Measurements from ENCODE around the genes SETDB2 and TRIM13.

DNA sequence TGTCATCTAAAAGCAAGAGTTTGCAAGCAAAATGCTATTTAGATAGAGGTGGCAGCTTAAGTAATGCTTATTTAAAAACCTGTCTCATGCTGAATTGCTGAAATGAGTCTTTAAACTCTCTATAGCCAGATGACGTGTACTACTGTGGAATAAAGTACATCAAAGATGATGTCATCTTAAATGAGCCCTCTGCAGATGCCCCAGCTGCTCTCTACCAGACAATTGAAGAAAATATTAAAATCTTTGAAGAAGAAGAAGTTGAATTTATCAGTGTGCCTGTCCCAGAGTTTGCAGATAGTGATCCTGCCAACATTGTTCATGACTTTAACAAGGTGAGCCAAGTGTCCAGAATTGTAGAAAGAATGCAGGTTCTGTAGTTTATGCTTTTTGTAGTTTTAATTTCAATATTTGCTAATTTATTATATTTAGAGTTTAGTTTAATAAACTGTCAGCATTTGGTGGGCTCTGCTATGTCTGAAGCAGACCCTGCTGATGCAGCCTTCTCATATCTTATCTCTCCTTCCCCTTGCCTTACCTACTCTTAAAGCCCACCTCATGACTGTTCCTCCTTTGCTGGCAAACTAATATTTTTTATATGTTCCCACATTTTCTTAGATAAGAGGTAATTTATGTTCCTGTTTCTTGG lies 23.2 kb downstream of the ITM2B start:
- PRO-cap, 2 experiments: no peak in any of the 2 experiments

DNA sequence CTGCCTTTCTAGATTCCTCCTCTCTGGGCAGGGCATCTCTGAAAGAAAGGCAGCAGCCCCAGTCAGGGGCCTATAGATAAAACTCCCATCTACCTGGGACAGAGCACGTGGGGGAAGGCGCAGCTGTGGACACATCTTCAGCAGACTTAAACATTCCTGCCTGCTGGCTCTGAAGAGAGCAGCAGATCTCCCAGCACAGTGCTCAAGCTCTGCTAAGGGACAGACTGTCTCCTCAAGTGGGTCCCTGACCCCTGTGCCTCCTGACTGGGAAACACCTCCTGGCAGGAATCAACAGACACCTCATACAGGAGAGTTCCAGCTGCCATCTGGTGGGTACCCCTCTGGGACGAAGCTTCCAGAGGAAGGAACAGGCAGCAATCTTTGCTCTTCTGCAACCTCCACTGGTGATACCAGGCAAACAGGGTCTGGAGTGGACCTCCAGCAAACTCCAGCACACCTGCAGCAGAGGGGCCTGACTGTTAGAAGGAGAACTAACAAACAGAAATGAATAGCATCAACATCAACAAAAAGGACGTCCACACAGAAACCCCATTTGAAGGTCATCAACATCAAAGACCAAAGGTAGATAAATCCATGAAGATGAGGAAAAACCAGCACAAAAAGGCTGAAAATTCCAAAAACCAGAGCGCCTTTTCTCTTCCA lies 18.1 kb downstream of the LPAR6 start:
- PRO-cap, 2 experiments: no peak in any of the 2 experiments

GRCh38 chr13:48400729-48401323 lies 12.1 kb downstream of the LPAR6 start:
- PRO-cap, 2 experiments: no peak in any of the 2 experiments

DNA sequence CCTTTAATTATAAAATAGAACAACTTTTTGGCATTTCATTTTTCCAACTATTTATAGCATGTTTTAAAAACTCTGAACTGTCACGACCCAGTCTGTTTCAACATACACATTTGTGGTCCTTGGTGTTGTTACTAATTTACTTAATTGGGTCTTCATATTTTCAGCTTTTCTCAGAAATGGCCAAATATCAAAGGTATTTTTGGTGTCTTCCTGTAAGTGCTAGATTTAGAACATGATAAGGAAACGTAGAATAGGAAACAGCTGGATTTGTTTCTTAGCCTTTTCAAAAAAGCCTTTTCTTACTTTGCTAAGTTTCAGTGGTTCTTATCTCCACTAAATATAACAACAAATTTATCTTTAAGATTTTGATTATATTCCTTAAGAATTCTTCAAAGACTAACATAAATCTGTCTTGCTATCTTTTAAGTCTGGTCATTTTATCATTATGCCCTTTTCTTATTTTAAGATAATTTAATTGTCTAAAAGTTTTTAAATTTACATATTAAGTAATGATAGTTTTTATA lies 11.3 kb downstream of the LPAR6 start:
- PRO-cap, 2 experiments: no peak in any of the 2 experiments

GRCh38 chr13:48412267-48412589 lies 685 bp downstream of the LPAR6 start:
- PRO-cap, 2 experiments: no peak in any of the 2 experiments

DNA sequence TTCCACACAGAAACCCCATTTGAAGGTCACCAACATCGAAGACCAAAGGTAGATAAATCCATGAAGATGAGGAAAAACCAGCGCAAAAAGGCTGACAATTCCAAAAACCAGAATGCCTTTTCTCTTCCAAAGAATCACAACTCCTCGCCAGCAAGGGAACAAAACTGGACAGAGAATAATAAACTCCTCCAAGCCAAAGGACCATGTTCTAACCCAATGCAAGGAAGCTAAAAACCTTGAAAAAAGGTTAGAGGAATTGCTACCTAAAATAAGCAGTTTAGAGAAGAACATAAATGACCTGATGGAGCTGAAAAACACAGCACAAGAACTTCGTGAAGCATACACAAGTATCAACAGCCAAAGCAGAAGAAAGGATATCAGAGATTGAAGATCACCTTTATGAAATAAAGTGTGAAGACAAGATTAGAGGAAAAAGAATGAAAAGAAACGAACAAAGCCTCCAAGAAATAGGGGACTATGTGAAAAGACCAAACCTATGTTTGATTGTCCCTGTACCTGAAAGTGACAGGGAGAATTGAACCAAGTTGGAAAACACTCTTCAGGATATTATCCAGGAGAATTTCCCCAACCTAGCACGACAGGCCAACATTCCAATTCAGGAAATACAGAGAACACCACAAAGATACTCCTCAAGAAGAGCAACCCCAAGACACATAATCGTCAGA lies 4.6 kb upstream of the LPAR6 start:
- PRO-cap, 2 experiments: no peak in any of the 2 experiments

DNA sequence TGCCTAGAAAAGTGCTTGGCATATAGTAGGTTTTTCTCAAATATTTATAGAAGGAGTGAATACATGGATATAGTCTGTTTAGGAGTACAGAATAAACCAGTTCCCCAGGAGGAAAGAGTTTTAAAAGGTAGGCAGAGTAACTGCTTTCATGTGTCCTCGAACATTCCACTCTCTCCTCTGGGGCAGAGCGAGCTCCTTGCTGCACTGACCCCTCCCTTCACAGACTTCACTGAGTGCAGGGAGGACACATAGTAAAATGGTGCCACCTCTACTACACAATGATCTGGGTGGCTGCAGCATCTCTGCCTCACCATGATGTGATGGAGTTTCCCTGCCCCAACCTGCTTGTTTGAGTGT lies 44.1 kb upstream of the RCBTB2 start:
- PRO-cap, 2 experiments: no peak in any of the 2 experiments

GRCh38 chr13:48625912-48626404 lies 27.8 kb upstream of the CYSLTR2 start:
- PRO-cap, 2 experiments: peak in 2 of 2 experiments; most common plus-strand start chr13:48626300 (in 2)

- PRO-cap, 2 experiments: peak in 2 of 2 experiments; most common plus-strand start chr13:48782578 (in 2)
Observed at GRCh38 chr13:48782528-48782868, 128.8 kb downstream of the CYSLTR2 start.

- PRO-cap, 2 experiments: peak in 1 of 2 experiments; most common minus-strand start chr13:48783251 (in 1)
Observed at GRCh38 chr13:48783021-48783890, 129.5 kb downstream of the CYSLTR2 start.

GRCh38 chr13:49098028-49098863 lies 121.9 kb upstream of the MLNR start:
- PRO-cap, 2 experiments: no peak in any of the 2 experiments

DNA sequence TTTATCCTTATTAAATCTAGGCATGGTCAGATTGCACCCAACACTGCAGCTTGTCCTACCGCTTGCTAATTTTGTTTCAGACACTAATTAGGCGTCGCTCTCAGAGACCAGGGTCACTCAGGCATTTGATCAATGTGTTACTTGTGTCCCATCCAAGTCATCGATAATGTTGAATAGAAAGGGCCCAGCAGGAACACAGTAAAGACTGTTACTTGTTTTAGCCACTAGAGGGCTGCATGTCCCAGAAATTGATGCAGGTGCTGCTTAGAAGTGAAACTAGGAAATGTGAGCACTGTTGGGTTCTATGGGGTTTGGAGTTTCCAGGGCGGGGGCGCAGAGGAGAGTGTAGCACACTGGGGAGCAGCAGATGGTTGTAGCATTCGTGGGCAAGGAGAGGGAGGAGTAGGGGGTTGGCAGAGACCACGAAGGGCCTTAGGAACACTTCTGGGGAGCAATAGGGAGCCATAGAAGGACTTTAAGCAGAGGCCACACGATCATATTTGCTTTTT lies 53.4 kb downstream of the CDADC1 start:
- PRO-cap, 2 experiments: no peak in any of the 2 experiments

- PRO-cap, 2 experiments: no peak in any of the 2 experiments
Observed at GRCh38 chr13:49308613-49309480, 61.1 kb downstream of the CDADC1 start.

GRCh38 chr13:49397281-49397682 lies 46.6 kb downstream of the CAB39L start:
- PRO-cap, 2 experiments: no peak in any of the 2 experiments

DNA sequence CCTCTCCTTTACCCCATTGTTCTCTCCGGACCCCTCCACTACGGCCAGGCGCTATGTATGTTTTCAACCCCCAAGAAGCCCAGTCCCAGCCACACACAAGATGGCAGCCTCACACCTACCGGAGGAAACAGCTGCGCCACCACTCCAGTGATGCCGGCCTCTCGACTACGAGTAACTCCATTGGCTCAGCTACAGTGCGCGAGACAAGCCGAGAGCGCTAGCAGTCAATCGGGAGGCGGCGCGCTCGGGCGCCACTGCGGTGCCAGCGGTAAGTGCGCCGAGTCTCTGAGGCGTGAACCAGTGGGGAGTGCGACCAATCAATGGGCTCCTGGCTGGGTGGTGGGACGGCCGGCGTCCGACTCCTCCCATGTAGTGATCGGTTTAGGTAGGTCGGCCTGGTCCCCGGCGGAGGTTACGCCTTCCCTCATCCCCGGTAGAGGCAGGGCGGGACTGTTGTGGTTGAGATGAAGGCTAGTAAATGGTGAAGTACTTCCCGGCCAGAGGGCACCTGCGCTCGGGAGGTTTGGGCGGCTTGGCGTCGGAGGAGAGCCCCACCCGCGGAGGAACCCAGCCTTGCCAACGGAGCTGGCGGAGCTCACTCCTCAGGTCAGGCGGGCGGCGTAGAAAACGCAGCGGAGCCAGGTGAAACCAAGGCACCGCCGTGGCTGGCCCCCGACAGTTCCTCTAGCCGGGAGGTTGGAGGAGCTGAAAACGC lies at the start of gene SETDB2:
Gene SETDB2, plus strand, starts transcription at position 408 of the 715 bp plus-strand sequence.
- PRO-cap, 2 experiments: peak in 2 of 2 experiments; most common plus-strand start position 191 of the sequence (in 1); most common minus-strand start position 152 of the sequence (in 2)

DNA sequence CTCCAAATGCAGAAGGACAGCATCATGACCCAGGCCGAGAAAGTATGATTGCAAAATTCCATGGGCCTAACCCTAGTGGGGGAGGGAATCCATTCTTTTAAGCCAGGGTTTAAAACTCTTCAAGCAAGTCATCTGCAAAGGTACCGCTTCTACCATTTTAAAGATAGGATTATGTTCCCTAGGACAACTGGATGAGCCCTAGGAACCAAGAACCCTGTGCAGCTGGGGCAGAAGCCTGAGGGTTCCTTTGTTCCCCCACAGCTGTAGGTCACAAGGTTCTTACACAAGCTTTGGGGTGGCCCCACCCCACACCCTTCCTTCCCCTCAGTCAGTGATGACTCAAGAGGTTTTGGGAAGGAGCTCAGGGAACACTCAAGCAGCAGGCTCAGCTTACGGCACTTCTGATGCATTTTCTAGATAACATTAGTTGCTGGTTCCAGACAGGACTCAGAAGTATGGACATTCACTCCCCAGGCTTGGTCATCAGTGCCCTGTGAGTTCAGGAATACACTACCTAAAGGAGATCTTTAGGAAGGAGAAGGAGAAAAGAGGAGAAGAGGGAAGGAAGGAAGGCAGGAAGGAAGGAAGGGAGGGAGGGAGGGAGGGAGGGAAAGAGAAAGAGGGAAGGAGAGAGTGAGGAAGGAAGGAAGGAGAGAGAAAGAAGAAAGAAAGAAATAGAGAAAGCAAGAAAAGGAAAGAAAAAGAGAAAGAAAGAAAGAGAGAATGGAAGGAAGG lies 13.7 kb downstream of the ARL11 start:
- PRO-cap, 2 experiments: no peak in any of the 2 experiments

- PRO-cap, 2 experiments: no peak in any of the 2 experiments
Observed at GRCh38 chr13:49847835-49848404, 55.4 kb upstream of the KPNA3 start.

GRCh38 chr13:49996945-49997804 lies at the start of gene TRIM13:
Gene TRIM13, plus strand, starts transcription at chr13:49997042.
- PRO-cap, 2 experiments: peak in 2 of 2 experiments; most common plus-strand start chr13:49997077 (in 2); most common minus-strand start chr13:49997427 (in 2)

GRCh38 chr13:50080760-50080875 lies 65.4 kb downstream of the KCNRG start:
- PRO-cap, 2 experiments: no peak in any of the 2 experiments

DNA sequence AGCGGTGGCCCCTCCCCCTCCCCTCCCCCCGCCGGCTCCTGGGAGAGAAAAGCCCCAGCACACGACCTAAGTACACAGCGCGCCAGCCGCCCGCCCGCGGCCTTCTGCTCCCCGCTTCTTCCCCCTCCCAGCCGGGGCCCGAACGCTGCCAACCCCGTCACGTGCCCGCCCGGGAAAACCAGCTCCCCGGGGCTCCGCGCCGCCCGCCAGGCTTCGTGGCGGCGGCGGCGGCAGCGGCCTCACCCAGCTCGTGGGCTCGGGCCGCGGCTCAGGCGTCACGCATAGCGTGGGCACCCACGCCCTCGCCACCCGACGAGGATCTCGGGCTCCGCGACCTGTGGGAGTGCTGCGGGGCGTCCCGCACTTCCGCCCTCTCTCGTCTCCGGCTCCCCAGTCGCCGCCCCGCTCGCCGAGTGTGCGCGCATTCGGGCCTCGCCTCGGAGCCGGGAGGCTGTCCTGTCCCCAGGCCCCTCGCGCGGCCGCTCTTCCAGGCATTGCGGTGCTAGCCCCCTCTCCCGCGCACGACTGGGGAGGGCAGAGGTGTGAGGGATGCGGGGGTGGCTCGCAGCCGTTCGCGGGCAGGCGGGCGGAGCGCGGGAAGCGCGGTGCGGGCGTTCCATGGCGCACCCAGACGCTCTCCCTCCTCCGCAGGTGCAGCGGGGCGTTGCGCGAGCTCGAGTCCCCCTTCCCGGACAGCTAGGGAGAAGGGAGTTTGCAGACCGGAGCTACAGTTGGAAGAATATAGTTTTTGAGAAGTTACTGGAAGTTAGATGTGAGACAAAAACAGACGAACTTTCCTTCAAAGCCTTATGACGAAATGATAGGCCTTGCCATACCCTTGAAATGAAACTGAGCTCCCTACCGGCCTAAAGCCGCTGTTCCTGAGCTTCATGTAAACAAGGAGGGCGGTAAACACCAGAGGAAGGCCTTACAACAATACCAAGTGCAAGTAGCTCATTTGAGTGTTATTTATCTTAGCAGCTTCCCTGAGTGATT lies 110.7 kb downstream of the KCNRG start:
- PRO-cap, 2 experiments: peak in 2 of 2 experiments; most common plus-strand start position 209 of the sequence (in 2); most common minus-strand start position 639 of the sequence (in 1)

All from Metastatic Liver Carcinoma in the Adrenal Gland (tissue), 2 donors.